Right ventricle myocardium (tissue), 1 donor: ENCODE data around the gene APBB1IP.

DNA sequence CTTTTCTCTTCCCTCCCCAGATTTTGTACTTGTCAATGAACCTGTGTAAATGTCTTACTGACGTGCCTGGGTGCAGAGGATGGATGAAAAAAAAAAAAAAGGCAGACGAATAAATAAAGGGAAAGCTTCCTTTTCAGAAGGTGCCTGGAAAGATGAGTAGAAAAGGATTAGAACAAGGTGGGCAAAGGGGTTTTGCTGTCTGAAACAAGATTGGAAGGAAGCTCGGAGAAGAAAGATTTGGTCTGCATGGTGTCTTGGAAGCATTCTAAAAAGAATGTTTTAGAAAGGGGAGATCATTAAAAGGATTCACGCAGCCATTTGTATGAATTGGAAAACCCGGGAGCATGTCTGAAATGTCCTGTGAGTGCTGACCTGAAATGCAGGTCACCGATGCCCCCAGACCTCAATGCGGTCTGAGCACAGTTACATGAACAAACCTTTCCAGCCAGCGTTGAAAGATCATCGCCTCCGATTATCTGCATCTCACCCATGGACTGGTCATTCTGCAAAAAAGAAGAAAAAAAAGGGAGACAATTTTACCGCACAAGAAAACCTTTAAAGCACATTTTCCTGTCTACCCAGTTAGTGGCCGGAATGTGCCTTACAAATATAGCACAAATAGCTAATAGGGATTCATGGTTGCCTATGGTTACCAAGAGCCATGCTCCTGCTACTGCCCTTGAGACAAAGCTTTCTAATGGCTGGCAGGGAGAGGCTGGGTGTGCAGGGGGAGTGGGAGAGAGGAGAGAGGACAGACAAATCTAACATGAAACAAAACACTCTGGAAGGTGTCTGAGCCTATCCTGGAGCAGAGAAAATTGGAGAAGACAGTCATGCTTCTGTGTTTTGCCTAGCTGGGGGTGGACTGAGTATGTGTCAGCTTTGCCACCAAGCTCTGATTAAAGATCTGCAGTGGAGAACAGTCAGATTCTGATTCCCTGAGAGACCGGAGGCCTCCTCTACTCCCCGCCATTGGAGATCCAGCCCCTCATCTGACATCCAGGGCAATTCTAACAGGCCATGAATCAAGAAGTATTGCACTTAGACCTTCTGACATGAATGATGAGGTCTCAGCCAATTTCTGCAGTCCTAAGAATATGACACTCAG lies 80.5 kb downstream of the PRTFDC1 start:
- PRO-cap, 2 experiments, result no peak in any of the 2 experiments

DNA sequence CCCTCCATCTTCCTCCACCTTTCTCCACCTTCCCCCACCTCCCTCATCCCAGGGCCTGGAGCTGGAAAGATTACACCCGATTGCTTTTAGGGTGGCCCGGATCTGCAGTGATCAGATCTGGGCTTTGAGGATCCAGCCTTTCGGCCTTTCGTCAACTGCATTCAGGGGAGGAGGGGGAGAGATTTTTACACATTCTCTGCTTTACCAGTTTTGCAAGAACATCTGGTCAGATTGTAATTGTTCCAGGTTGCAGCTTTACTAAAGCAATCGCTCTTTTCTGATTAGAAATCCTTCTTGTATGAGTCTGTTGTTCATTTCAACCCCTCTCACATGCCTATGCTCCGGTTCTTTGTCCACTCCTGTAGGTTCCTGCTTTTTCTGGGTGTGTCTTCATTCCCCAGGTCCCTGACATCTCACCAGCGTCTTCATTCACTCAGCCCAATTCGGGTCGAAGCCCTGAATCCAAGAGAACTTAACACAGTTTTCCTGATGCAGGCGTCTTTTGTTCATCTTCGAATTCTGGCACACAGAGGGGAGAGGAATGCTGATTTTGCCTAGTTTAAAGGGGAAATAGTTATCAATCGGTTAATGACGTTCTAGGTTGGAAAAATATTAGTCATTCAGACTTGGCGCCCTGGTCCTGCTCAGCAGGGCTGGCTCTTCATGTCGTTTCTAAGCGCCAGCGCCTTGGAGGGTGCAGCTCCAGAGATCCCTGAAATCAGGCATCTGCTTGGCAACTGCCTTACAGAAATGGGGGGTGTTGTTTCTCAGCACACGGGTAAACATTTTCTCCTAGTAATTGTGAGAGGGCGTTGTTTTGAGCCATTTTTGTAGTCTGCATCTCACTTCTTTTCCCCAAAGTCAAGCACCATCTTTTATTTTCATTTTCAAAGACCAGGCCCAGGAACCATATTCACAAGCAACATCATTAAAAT lies 1.1 kb upstream of the PRTFDC1 start:
- PRO-cap, 2 experiments, result peak in 2 of 2 experiments; most common plus-strand start position 429 of the sequence (in 1); most common minus-strand start position 159 of the sequence (in 2)

DNA sequence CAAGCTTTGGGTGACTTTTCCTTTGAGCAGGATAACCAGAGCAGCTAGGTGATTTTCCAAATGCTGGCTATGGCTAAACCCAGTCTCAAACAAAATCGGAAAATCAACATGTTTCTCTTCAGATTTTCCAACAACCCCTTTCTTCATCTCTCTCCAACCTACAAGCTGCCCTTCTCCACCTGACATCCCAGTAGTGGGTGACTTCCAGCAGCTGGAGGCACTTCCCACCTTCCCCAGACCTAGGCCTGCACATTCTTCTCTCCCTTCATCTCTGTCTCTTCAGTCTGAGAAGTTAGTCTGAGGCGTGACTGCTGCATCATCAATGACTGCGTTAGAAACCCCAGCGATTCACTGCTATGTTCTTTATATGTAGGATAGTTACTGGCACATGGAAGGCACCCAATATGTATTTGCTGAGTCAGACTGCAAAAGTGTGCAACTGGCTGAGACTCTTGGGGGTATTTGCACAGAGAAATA lies 45.2 kb downstream of the THNSL1 start:
- PRO-cap, 2 experiments, result no peak in any of the 2 experiments

DNA sequence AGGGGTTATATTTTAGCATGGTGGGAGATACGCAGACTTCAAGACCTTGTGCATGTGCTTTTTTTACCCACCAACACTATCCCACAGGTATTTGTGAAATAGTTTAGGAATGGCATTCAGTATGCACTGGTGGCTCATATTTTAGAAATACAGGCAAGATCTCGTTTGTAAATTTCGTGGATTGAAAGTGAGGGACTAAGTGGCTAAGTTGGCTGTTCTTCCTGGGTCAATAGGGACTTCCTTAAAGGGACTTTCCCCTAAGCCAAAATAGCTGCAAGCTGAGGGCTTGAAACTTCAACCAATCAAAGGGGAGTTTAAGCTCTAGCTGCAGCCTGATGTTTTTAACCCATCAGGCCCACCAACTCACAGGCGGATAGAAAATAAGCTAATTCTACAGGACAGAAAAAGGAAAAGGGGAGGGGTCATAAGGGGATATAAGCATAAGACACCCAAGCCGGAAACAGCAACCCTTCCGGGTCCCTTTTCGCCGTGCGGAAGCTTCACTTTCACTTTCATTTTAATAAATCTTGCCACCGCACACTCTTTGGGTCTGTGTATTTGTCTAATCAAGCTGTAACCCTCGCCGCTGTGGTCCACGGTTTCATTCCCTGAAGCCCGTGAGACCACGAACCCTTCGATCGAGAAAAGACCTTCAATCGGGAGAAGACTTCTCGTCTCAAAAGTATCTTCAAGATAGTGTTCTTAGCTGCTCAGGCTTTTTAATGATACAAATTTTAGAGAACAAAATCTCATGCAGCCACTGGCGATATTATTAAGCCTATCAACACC lies 291.1 kb downstream of the GPR158 start:
- PRO-cap, 2 experiments, result no peak in any of the 2 experiments

DNA sequence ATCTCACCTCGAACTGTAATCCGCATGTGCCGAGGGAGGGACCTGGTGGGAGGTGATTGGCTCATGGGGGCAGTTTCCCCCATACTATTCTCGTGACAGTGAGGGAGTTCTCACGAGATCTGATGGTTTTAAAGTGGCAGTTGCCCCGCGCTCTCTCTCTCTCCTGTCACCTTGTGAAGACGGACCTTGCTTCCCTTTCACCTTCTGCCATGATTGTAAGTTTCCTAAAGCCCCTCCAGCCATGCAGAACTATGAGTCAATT lies 53.3 kb upstream of the MYO3A start:
- PRO-cap, 2 experiments, result no peak in any of the 2 experiments

GRCh38 chr10:25884473-25884899 lies 49.5 kb upstream of the MYO3A start:
- PRO-cap, 2 experiments, result no peak in any of the 2 experiments

- PRO-cap, 2 experiments, result no peak in any of the 2 experiments
Observed at GRCh38 chr10:26437380-26438501, at the start of gene APBB1IP. APBB1IP (plus strand) TSS chr10:26438341.

DNA sequence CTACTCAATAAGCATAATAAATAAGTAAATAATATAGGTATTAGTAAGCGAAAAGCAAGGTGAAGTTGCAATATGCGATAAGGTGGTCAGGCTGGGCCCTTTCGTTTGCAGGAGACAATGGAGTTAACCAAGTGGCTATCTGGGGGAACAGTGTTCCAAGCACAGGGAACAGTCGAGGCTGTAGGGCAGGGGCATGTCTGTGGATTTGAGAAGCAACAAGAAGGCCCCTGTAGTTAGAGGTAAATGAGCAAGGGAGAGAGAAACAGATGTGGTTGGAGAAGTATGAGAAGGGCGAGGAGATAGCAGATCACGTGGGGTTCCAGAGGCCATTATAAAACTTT lies 5.8 kb downstream of the APBB1IP start:
- PRO-cap, 2 experiments, result no peak in any of the 2 experiments

DNA sequence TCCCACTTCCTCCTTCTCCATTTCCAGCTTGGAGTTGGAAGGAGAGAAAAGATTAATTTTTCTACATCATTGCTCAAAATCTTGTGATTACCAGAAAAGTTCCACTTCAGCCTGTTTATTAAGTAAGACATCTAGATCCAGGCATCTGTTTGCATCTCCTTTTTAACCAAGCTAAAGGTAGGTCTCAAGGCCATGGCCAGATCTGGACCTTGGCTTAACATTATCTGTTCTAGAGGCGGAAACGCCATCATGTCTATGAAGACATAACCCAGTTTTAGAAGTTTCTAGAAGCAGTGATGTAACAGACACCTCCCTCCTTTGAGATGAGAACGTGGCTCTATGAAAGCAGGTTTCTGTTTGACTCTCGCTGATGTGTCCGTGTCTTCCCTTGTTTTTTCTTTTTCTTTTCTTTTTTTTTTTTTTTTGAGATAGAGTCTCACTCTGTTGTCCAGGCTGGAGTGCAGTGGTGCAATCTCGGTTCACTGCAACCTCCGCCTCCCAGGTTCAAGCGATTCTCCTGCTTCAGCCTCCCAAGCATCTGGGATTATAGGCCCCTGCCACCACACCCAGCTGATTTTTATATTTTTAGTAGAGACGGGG lies 36.7 kb downstream of the APBB1IP start:
- PRO-cap, 2 experiments, result no peak in any of the 2 experiments

GRCh38 chr10:26500598-26501329 lies 62.6 kb downstream of the APBB1IP start:
- PRO-cap, 2 experiments, result no peak in any of the 2 experiments

DNA sequence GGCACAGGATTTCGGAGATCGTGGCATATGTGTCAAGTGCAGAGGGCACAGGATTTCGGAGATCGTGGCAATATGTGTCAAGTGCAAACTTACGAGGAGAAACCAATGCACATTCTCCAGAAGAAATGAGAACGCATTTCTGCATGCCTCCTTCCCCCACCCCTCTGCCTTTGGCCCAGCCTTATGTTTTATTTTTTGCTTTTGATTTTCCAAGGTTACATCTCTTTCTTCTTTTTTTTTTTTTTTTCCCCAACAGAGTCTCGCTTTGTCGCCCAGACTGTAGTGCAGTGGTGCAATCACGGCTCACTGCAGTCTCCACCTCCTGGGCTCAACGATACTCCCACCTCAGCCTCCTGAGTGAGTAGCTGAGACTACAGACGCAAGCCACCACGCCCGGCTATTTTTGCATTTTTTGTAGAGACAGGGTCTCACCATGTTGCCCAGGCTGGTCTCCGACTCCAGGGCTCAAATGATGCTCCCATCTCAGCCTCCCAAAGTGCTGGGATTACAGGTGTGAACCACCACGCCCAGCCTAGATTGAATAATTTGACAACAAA lies 671 bp upstream of the ANKRD26 start:
- PRO-cap, 2 experiments, result no peak in any of the 2 experiments

DNA sequence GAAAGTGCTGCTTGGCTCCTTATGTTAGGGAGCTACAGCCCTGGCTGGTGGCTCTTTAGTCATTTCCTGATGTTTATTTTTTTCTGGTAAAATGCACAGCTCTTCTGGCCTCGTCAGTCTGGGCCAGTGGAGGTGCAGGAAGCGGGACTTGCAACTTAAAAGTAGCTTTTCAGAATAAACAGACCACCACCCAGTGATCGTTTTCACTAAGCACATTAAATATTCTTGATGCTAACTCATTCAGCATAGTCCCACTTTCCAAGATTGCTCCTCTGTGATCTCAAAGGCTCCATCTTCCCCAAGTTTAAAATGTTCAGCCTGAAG lies 58.2 kb downstream of the MKX start:
- PRO-cap, 2 experiments, result no peak in any of the 2 experiments

- PRO-cap, 2 experiments, result no peak in any of the 2 experiments
Observed at GRCh38 chr10:27702063-27702485, 43.5 kb downstream of the MKX start.

DNA sequence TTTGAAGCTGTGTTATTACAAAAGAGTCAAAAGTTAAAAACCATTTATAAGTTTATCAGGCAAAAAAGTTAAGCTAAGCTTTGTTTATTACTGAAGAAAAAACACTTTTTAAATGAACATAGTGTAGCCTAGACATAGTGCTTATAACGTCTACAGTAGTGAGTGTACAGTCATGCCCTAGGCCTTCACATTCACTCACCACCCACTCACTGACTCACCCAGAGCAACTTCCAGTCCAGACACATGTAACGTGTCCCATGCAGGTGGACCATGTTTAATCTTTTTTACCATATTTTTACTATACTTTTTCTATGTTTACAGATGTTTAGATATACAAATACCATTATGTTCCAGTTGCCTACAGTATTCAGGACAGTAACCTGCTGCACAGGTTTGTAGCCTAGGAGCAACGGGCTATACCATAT lies 11.1 kb downstream of the MPP7 start:
- PRO-cap, 2 experiments, result no peak in any of the 2 experiments

DNA sequence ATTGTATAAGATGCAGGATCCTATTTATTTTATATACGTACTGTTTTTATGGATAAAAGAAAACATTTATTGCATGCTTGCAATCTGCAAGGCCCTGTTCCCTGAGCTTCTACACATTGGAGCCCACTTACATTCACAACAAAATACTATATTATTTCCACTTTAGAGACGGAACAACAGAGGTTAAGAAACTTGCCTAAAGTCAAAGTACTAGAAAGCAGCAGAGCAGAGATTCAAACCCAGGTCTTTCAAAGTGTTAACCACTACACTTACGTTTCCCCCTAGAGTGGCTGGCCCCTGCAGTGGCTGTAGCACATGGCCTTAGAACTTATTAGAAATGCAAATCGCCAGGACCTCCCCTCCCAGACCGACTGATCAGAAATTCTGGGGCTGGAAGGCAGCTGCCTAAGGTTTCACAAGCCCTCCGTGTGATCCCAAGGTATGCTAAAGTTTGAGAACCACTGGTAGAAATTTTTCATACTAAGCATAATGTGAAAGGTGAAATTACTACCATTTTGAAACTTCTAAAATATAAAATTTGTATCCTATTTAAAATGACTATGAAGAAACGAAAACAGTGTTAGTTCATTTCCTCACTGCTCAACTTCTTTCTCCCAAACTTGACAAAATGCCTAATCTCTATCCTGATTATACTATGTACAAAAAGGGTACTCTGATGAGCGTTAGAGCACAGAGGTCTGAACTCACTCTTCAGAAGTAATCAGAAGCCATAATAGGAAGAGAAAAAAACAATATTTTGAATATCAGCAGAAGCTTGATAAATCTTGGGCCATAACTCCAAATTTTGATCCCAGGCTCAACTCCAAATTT lies 8.0 kb downstream of the MPP7 start:
- PRO-cap, 2 experiments, result no peak in any of the 2 experiments

- PRO-cap, 2 experiments, result peak in 2 of 2 experiments; most common minus-strand start chr10:28327024 (in 2)
Observed at GRCh38 chr10:28326926-28327377, 24.1 kb upstream of the MPP7 start.

GRCh38 chr10:28496491-28496914 lies 36.4 kb upstream of the WAC start:
- PRO-cap, 2 experiments, result no peak in any of the 2 experiments

DNA sequence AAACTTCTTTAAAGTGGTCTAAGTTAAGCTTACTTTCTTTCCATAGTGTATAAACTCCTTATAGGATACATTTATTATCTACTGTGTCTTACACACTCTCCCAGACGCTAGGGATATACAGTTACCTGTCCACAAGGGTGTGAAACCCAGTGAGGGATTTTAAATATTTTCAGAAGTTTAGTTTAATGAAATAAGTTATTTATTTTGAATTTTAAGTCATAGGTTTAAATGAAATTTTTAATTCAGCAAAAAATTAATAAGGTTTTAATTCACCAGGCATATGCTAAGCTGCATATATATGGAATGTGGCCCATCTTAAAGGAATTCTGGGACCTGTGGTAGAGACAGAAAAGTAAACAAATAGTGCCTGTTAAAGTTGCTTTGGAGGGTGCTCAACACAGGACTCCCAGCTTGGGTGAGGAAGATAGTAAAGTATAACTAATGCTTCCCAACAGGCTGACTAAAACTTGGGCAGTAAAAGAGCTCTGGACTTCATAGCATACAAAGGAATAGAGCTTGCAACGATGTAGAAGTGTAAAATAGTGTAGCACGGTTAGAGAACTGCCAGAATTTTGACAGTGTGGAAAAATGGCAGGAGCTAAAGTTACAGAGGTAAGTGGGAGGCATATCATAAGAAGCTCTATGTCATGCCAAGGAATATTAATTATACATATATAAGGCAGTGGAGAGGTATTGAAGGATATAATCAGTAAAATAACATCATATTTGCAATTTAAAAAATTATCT lies 51.1 kb downstream of the WAC start:
- PRO-cap, 2 experiments, result no peak in any of the 2 experiments

GRCh38 chr10:28676194-28677096 lies 876 bp upstream of the BAMBI start:
- PRO-cap, 2 experiments, result no peak in any of the 2 experiments

DNA sequence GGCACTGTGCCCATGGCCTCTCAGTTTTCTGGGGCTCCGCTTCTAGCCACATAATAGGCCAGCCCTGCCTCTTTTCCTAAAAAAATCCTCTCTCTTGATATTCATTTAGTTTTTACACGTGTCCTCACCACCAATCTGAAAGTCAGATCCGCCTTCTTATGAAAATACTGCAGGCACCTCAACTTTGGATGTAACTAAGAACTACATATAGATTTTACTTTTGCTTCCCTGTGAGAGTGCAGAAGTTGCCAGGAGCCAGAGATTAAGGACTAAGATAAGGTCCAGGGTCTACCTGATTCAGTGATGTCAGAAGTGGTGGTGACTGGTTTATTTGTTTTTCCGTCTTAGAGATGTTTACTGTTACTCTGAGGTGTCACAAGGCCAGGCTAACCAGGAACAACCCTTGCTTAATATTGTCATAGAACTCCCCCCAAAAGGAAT lies 7.8 kb downstream of the BAMBI start:
- PRO-cap, 2 experiments, result no peak in any of the 2 experiments